Calu3 (cell line): ENCODE measurements around a stretch of chr5.

GRCh38 chr5:180467796-180468338 is 26.3 kb upstream of the CNOT6 start:
- PRO-cap, result no peak

GRCh38 chr5:180575487-180576267 is 15.6 kb downstream of the SCGB3A1 start:
- PRO-cap, result no peak

DNA sequence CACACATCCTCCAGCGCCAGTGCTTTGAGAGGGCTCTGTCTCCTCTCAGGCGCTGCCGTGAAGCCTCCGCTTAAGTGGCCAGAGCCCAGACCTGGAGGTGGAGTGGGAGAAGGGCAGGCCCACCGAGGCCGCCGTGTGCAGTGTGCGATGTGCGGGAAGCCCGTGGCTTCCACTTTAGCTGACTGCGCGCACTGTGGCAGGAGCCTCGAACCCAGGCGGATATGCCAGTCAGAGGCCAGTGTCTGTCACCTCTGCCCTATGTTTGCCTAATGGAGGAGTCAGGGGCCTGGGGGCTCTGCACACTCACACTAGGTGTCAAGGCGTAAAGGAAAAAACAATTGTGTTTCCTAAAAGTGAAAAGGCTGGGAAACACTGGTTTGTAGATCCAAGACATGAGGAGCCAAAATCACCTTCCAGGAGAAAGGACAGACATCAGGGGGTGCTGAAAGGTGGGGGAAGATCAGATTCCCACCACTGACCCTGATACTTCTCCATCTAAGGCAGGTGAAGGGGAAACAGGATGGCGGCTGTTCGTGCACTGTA is 1.8 kb upstream of the MGAT1 start:
- PRO-cap, result no peak

GRCh38 chr5:180811412-180812213 is 9.0 kb upstream of the MGAT1 start:
- PRO-cap, result no peak

DNA sequence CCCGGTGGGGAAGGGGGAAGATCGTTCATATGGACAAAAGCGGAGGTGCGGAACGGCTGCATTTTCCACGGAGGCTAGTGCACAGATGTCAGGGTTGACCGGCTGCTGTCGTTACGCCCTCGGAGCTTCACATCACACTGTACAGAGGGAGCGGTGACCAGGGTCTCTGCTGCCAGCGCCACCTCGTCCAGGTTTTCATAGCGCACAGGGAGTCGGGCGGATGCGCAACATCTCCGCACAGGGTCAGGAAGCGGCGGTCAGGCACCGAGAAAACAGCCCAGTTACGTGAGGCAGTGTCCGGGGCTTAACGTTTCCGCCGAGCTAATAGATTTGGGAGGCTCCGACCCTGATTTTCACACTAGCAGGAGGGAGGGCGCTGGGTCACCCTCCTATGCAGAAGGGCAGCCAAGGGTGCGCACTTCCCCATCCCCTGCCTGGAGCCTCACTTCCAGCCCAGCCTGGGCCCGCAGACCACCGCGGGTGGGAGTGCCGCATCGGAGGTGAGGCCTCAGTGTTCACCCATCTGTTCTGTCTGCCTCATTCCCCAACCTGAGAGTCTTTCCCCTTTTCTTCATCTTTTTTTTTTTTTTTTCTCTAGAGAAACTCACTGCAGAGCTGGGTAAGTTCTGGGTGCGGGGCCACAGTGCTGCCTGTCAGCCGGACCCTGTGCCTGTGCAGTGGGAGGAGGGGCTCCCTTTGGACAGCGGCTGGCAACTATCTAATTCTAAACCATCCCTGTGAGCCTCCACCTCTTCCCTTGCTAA is 13.8 kb downstream of the BTNL9 start:
- PRO-cap, result no peak

GRCh38 chr5:181098199-181098573 is 32.8 kb downstream of the OR2V1 start:
- PRO-cap, result no peak

- PRO-cap, result no peak
Observed at GRCh38 chr5:181169059-181169864, 21.9 kb downstream of the OR2V2 start.

GRCh38 chr5:181172932-181174013 is 25.9 kb downstream of the OR2V2 start:
- PRO-cap, result bidirectional peak, plus-strand start at chr5:181173646, minus-strand start at chr5:181173519

- PRO-cap, result no peak
Observed at GRCh38 chr5:181188388-181188774, 16.6 kb downstream of the TRIM7 start.

- PRO-cap, result no peak
Observed at GRCh38 chr5:181216865-181218146, 5.8 kb upstream of the TRIM41 start.

GRCh38 chr5:181247898-181248463 is 4.3 kb upstream of the RACK1 start:
- PRO-cap, result no peak